Spleen (tissue), 7 donors: ENCODE measurements around a stretch of chr19.

DNA sequence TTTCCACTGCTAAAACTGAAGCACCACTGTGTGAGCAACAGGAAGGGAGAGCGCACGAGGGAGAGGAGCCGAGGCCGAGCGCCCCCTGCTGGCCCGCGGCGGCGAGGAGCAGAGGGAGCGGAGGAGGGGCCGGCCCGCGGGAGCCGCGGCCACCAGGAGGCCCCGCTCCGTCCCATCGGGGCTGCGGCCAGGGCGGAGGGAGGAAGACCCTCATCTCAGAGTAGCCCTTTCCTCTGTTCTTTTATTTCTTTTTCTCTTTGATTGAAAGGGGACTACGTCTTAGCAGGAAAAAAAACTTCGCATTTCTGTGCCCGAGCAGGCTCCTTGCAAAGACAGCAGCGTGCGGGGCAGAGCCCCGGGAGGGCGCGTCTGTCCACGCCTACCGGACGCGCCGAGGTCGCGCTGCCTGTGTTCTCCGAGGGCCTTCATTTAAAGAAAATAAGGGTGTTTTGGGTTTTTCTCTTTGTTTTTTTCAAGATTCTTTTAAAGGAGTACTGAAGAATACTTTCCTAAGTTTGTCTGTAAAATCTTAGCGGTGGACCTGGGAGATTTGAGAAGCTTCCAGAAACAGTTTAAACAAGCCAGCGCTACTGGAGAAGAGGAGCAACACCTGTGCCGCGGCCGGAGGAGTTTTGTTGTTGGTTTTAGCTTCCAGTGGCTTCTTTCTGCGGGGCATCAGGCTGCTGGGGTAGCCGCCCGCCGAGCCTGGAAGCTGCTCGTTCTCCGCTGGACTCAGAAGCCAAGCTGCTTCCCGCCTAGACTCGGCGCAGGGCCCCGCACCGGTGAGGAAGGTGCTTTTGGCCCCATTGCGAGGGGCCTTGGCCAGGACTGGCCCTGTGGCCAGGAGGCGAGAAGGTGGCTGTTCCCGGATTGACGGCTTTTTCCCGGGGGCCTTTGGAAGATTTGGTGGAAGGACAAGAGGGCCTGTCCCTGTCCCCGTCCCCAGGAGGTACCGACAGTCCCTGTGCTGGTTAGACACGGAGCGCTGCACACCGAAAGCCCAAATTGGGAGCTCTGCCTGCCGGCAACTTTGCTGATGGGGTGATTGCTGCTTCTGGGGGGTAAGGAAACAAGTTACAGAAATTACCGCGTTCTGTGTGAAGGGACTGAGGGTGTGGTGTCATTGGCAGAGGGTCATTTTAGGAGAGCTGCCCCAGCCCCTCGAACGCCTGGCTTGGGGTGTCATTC lies 29.0 kb downstream of the CERS1 start:
- PRO-cap, 4 experiments: no peak in any of the 4 experiments
- RAMPAGE, long total RNA, 4 experiments: no peak in any of the 4 experiments

DNA sequence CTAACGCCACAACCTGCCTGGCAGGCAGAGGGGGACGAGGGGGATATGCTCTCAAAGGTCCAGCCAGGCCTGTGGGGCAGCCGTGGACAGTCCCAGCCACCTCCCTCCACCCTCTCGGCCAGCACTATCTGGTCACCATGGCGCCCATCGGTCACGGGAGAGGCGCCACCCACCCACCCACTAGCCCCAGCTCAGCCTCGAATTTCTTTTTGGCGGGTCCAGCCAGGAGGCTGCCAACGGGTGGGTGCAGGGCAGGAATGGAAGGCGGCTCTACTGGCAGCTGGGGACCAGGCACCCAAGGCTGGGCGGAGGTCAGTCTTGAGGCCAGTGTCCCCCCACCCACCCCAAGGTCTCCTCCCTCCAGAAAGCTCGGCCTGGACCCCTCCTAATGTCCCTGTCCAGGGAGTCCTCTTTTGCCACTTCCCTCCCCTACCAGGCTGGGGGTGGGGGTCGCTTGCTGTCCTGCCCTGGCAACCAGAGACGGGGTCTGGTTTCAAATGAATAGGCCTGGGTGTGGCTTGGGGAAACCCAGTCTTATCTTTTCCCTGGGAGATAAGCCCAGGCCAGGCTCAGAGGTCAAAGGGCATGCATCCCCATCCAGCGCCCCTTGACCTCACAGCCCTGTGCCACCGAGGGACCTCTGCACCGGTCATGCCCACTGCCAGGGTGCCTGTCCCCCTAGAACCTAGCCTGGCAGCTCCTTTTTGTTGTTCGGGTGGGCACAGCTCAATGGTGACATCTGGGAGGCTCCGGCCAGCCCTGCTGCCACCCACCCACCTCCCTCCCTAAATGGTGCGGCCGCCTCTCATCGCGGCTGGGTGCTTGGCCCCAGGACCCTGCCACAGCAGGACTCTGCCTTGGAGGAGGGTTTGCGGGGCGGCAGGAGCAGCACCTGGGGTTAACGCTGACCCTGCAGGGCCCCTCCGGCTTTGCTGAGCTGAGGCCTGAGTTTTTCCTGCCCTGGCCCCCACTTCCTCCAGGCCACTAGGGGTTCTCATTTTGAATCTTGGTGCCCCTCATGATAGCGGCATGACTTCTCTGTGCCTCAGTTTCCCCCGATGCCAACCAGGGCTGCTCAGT lies 2.6 kb upstream of the CERS1 start:
- PRO-cap, 4 experiments: no peak in any of the 4 experiments
- RAMPAGE, long total RNA, 4 experiments: no peak in any of the 4 experiments

DNA sequence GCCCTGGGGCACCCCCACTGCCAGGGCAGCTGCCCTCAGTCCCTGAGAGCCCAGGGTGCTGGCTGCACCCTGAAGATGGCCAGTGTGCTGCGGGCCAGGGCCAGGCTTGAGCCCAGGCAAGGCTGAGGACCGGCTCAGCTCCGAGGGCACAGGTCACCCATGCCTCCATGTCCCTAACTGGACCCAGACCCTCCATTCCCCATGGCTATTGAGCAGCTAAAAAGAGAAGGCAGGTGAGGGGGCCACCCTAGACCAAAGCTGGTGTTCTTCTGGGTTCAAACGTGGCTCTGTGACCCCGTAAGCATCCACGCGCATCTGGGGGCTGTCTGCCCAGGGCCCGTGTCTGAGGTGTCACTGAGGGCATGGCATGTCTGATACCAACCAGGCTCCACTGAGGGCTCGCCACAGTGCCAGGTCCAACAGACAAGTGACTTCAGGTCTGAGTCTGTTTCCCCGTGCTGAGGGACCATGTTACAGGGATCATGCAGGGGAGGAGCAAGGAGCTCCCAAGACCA lies 11.6 kb downstream of the COPE start:
- PRO-cap, 4 experiments: peak in 3 of 4 experiments; most common minus-strand start position 318 of the sequence (in 3)
- RAMPAGE, long total RNA, 4 experiments: no peak in any of the 4 experiments

GRCh38 chr19:18972845-18973112 lies 31.8 kb upstream of the HOMER3 start:
- PRO-cap, 4 experiments: peak in 2 of 4 experiments; most common minus-strand start chr19:18973026 (in 2)
- RAMPAGE, long total RNA, 4 experiments: no peak in any of the 4 experiments

- PRO-cap, 4 experiments: no peak in any of the 4 experiments
- RAMPAGE, long total RNA, 4 experiments: no peak in any of the 4 experiments
Measured at GRCh38 chr19:19024994-19026277, 7.9 kb downstream of the SUGP2 start.

- PRO-cap, 4 experiments: no peak in any of the 4 experiments
- RAMPAGE, long total RNA, 4 experiments: no peak in any of the 4 experiments
Measured at GRCh38 chr19:19053397-19054632, 10.0 kb upstream of the SLC25A42 start.

- PRO-cap, 4 experiments: no peak in any of the 4 experiments
- RAMPAGE, long total RNA, 4 experiments: no peak in any of the 4 experiments
Measured at GRCh38 chr19:19099246-19099799, 35.5 kb downstream of the SLC25A42 start.

GRCh38 chr19:19366626-19367372 lies 38.7 kb upstream of the GATAD2A start:
- PRO-cap, 4 experiments: no peak in any of the 4 experiments
- RAMPAGE, long total RNA, 4 experiments: no peak in any of the 4 experiments

DNA sequence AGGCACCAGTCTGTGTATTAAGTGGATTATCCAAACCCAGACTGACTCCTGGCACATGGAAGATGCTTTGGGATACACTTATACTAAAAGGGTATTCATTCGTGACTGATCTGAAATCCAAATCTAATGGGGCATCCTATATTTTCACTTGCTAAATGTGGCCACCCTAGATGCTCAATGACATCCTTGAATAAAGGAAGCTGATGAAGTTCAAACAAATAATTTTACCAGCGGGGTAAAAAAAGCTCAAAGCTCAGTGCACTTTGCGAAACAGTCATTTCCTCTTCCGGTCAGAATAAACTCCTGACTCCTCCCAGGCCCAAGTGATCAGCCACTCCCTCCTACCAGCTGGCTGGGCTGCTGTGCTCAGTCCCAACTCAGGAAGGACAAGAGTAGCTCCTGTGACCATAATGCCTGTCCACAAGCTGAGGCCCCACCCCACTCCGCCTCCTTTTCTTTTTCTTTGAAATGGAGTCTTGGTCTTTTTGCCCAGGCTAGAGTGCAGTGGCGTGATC lies 32.5 kb upstream of the GATAD2A start:
- PRO-cap, 4 experiments: peak in 4 of 4 experiments; most common plus-strand start position 369 of the sequence (in 3); most common minus-strand start position 179 of the sequence (in 4)
- RAMPAGE, long total RNA, 4 experiments: no peak in any of the 4 experiments

GRCh38 chr19:19476478-19477222 lies 38.7 kb downstream of the TSSK6 start:
- PRO-cap, 4 experiments: no peak in any of the 4 experiments
- RAMPAGE, long total RNA, 4 experiments: no peak in any of the 4 experiments

DNA sequence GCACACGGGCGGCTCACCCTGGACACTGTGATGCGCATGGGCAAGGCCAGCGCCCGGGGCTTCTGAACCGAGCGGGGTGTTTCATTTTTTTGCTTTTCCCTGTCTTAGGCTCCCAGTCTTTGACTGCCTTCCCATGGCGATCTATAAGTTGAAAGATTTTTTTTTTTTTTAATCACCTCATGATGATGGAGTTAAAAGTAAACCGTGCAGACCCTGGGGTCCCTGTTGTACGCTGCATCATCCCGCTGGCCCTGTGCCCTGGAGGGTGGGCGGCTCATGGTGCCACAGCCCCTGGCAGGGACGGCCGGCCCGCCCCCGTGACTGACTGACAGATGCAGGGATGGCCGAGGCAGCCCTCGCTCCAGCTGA lies 9.5 kb downstream of the TSSK6 start:
- PRO-cap, 4 experiments: no peak in any of the 4 experiments
- RAMPAGE, long total RNA, 4 experiments: no peak in any of the 4 experiments

DNA sequence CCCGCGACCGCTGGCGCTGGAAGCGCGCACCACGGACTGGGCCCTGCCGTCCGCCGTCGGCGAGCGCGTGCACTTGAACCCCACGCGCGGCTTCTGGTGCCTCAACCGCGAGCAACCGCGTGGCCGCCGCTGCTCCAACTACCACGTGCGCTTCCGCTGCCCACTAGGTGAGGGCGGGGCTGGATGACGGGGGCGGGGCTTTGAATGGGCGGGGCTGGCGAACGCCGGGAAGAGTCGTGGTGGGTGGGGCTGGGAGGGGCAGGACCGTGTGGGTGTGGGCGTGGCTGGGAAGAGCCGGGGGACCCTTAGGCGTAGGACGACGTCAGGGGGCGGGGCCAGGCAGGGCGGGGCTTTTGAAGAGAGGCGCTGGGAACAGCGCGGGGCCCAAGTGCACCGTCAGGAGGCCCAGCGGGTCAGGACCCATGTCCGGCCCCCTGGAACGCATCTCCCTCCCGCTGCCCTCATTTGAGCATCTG lies 2.3 kb downstream of the CILP2 start:
- PRO-cap, 4 experiments: no peak in any of the 4 experiments
- RAMPAGE, long total RNA, 4 experiments: no peak in any of the 4 experiments

DNA sequence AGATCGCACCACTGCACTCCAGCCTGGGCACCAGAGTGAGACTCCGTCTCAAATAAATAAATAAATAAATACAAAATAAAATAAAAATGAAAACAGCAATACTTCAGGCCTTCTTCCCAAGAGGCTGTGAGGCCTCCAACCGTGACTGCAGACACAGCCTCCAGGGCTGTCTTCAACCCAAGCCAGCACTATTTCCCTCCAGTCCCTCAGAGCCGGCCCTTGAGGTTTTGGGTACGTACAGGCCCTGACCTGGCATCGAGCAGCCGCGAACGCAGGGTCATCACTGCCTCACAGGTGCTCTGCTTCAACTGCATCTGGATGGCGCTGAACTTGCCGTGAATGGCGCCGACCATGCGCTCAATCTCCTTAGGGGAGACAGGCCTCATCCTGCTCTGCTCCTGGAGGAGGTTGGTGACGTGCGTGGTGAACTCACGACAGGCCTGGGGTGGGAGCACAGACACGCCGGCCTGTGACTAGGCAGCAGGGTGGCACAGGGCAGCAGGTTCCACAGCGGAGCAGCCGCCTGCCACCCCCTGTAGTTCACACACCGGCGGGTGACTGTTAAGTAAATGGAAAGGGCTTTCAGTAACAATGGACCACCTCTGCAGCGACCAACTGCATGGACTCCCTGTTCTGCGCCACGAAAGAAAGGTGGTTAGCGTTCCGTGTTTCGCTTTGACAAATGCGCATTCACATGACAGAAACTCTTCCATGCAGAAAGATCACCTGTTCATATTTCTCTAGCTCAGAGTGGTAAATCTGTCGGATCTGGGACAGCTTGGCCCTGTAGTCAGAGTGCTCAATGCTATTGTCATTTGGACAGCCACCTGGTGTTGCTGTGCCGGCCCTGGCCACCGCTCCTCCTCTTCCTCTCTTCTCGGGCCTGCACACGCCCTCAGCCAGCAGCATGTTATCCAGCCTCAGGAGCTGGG lies 32.1 kb downstream of the CILP2 start:
- PRO-cap, 4 experiments: no peak in any of the 4 experiments
- RAMPAGE, long total RNA, 4 experiments: no peak in any of the 4 experiments

- PRO-cap, 4 experiments: no peak in any of the 4 experiments
- RAMPAGE, long total RNA, 4 experiments: no peak in any of the 4 experiments
Measured at GRCh38 chr19:19623468-19624160, 4.4 kb downstream of the LPAR2 start.

DNA sequence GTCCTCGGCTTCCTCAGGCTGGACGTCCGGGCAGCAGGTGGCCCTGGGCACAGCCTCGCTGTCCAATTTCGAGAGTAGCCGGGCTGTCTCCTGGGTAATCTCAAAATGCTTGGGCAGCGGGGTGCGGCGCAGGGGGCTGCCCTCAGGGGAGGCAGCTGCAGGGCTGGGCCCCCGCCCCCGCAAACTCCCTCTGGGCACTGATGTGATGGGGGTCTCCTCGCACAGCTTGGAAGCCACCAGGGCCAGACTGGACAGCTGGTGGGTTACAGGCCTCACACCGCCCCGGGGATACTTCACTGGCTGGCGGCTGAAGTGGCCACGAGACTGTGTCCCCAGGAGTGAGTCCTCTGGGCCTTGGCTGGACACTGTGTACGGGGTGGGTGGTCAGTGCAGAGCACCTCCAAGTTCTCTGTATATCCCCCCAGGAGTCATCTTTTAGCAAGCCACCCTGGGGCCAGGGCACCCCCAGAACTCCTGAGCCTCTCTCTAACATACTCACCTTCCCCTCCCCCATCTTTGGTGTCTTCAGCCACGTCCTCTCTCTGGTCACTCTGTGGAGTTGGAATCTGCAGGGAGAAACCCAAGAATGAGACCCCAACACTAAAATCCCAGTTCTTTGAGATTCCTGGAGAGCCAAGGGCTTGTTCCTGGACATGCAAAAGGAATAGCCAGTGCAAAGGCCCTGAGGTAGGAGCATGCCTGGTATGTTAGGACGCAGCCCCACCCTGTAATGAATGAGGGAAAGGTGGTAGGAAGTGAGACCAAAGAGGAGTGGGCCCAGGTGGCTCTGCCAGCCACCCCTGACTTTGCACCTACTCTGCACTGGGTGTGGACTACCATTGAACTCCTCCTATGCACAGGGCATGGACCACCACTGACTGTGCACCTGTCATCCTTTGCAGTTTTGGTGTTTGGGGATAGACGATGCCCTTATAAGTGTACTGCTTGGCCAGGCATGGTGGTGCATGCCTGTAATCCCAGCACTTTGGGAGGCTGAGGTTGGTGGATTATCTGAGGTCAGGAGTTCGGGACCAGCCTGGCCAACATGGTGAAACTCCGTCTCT lies 2.3 kb upstream of the LPAR2 start:
- PRO-cap, 4 experiments: no peak in any of the 4 experiments
- RAMPAGE, long total RNA, 4 experiments: no peak in any of the 4 experiments

DNA sequence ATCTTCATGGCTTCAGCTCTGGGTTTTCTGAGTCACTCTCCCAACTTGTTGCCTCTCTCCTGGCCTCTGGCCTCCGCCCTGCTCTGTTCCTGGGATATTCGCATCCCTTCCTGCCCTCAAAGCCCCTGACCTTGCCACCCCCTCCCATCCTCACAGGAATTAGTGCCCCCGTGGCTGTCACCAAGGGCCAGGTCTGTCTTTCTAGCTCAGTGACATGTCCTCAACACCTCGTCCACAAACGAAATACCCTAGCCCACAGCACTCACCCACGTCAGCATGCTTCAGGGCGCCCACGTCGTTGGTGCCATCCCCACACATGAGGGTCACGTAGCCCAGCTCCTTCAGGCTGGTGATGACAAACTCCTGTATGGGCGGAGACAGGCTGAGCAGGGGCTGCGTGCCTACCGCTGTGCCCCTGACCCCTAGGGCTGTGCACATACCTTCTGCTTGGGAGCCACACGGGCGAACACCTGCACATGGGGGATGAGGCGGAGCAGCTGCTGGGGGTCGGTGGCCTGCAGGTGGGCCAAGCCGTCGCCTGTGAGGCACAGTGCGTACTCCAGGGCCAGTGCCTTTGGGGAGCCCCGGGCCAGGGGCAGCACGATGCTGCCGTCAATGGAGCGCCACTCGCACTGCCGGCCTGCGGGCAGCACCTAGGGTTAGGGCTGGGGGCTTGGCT lies 6.0 kb upstream of the GMIP start:
- PRO-cap, 4 experiments: no peak in any of the 4 experiments
- RAMPAGE, long total RNA, 4 experiments: no peak in any of the 4 experiments

- PRO-cap, 4 experiments: no peak in any of the 4 experiments
- RAMPAGE, long total RNA, 4 experiments: no peak in any of the 4 experiments
Measured at GRCh38 chr19:19656546-19657212, 6.8 kb downstream of the ATP13A1 start.

GRCh38 chr19:20154489-20155199 lies 12.4 kb upstream of the ZNF486 start:
- PRO-cap, 4 experiments: no peak in any of the 4 experiments
- RAMPAGE, long total RNA, 4 experiments: no peak in any of the 4 experiments

GRCh38 chr19:20247271-20247767 lies 80.3 kb downstream of the ZNF486 start:
- PRO-cap, 4 experiments: no peak in any of the 4 experiments
- RAMPAGE, long total RNA, 4 experiments: no peak in any of the 4 experiments

GRCh38 chr19:20423180-20424192 lies 142.1 kb downstream of the ZNF737 start:
- PRO-cap, 4 experiments: peak in 2 of 4 experiments; most common plus-strand start chr19:20423479 (in 1); most common minus-strand start chr19:20423453 (in 1)
- RAMPAGE, long total RNA, 4 experiments: start-site peak on the minus strand in 1 of 4 experiments, at chr19:20423679-20423704 at its widest, 20 reads per replicate